Measurements from ENCODE around the genes SLC19A2 and KIFAP3.

- RAMPAGE, long total RNA = no peak
- RRBS, 2 experiments = no CpG with 5 or more reads among the region's 6 CpGs
CAGE:
- cytosol, long polyA minus RNA = no peak
- cytosol, long polyA plus RNA = no peak
- long polyA plus RNA = no peak
- nucleolus, long total RNA = no peak
- nucleus, long polyA plus RNA = no peak
- nucleus, long total RNA = no peak
These were observed 4.9 kb downstream of the SFT2D2 start for GRCh38 chr1:168230568-168231331.

- RAMPAGE, long total RNA = no peak
- RRBS, 2 experiments = no CpG with 5 or more reads among the region's 7 CpGs
CAGE:
- cytosol, long polyA minus RNA = start-site peak on the plus strand at chr1:168243509-168243534, 93 reads
- cytosol, long polyA plus RNA = no peak
- long polyA plus RNA = no peak
- nucleolus, long total RNA = no peak
- nucleus, long polyA plus RNA = no peak
- nucleus, long total RNA = no peak
These were observed 17.6 kb downstream of the SFT2D2 start for GRCh38 chr1:168243038-168244095.

GRCh38 chr1:168354126-168354978 is 73.7 kb downstream of the TBX19 start:
- RAMPAGE, long total RNA = no peak
- RRBS, 2 experiments = no CpG with 5 or more reads among the region's 37 CpGs
CAGE:
- cytosol, long polyA minus RNA = no peak
- cytosol, long polyA plus RNA = no peak
- long polyA plus RNA = no peak
- nucleolus, long total RNA = no peak
- nucleus, long polyA plus RNA = no peak
- nucleus, long total RNA = no peak

DNA sequence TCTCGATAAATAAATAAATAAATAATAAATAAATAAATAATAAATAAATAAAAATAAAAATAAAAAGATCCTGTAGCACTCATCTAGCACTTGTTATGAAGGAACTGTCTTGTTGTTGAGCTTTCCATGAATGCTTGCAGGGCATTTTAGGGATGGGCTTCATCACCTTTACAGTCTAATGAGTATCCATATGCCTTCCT is 24.3 kb downstream of the XCL1 start:
- RAMPAGE, long total RNA = no peak
- RRBS, 2 experiments = no CpG with 5 or more reads among the region's 1 CpG
CAGE:
- cytosol, long polyA minus RNA = no peak
- cytosol, long polyA plus RNA = no peak
- long polyA plus RNA = no peak
- nucleolus, long total RNA = no peak
- nucleus, long polyA plus RNA = no peak
- nucleus, long total RNA = no peak

- RAMPAGE, long total RNA = no peak
- RRBS, 2 experiments = no CpG with 5 or more reads among the region's 4 CpGs
CAGE:
- cytosol, long polyA minus RNA = no peak
- cytosol, long polyA plus RNA = no peak
- long polyA plus RNA = no peak
- nucleolus, long total RNA = no peak
- nucleus, long polyA plus RNA = no peak
- nucleus, long total RNA = no peak
These were observed 87.8 kb upstream of the ATP1B1 start for GRCh38 chr1:169018606-169019106.

GRCh38 chr1:169019684-169020152 is 86.8 kb upstream of the ATP1B1 start:
- RAMPAGE, long total RNA = no peak
- RRBS, 2 experiments = no CpG with 5 or more reads among the region's 3 CpGs
CAGE:
- cytosol, long polyA minus RNA = no peak
- cytosol, long polyA plus RNA = no peak
- long polyA plus RNA = no peak
- nucleolus, long total RNA = no peak
- nucleus, long polyA plus RNA = no peak
- nucleus, long total RNA = no peak

DNA sequence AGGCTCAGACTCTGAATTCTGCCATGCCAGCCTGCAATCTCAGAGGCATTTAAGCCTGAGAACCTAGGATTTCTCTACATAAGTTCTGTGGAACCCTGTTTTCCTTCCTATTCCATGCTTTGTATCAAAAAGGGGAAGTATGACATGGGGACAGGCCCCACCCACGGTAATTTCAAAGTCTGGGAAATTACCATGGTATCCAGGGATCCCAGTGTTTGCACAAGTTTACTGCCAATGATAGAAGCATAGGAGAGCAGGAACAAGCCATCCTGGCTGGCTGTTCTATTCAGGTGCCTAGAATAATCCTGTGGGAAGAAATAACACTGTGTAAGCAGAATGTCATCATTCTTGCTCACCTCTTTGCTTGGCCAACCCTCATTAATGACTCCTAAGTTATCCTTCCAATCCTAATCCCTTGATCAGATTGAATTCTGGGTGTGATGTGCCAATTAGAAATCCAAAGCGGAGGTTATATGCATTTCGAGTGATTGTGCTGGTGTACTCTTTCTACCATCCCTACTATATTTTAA is 53.7 kb upstream of the ATP1B1 start:
- RAMPAGE, long total RNA = no peak
- RRBS, 2 experiments = no CpG with 5 or more reads among the region's 3 CpGs
CAGE:
- cytosol, long polyA minus RNA = no peak
- cytosol, long polyA plus RNA = no peak
- long polyA plus RNA = no peak
- nucleolus, long total RNA = no peak
- nucleus, long polyA plus RNA = no peak
- nucleus, long total RNA = no peak

GRCh38 chr1:169103034-169104075 is 3.1 kb upstream of the ATP1B1 start:
- RAMPAGE, long total RNA = no peak
- RRBS, 2 experiments = no CpG with 5 or more reads among the region's 13 CpGs
CAGE:
- cytosol, long polyA minus RNA = no peak
- cytosol, long polyA plus RNA = no peak
- long polyA plus RNA = no peak
- nucleolus, long total RNA = no peak
- nucleus, long polyA plus RNA = no peak
- nucleus, long total RNA = no peak

- RAMPAGE, long total RNA = no peak
- RRBS, 2 experiments = no CpG with 5 or more reads among the region's 3 CpGs
CAGE:
- cytosol, long polyA minus RNA = no peak
- cytosol, long polyA plus RNA = no peak
- long polyA plus RNA = no peak
- nucleolus, long total RNA = no peak
- nucleus, long polyA plus RNA = no peak
- nucleus, long total RNA = no peak
These were observed 12.8 kb downstream of the ATP1B1 start for GRCh38 chr1:169119271-169119673.

DNA sequence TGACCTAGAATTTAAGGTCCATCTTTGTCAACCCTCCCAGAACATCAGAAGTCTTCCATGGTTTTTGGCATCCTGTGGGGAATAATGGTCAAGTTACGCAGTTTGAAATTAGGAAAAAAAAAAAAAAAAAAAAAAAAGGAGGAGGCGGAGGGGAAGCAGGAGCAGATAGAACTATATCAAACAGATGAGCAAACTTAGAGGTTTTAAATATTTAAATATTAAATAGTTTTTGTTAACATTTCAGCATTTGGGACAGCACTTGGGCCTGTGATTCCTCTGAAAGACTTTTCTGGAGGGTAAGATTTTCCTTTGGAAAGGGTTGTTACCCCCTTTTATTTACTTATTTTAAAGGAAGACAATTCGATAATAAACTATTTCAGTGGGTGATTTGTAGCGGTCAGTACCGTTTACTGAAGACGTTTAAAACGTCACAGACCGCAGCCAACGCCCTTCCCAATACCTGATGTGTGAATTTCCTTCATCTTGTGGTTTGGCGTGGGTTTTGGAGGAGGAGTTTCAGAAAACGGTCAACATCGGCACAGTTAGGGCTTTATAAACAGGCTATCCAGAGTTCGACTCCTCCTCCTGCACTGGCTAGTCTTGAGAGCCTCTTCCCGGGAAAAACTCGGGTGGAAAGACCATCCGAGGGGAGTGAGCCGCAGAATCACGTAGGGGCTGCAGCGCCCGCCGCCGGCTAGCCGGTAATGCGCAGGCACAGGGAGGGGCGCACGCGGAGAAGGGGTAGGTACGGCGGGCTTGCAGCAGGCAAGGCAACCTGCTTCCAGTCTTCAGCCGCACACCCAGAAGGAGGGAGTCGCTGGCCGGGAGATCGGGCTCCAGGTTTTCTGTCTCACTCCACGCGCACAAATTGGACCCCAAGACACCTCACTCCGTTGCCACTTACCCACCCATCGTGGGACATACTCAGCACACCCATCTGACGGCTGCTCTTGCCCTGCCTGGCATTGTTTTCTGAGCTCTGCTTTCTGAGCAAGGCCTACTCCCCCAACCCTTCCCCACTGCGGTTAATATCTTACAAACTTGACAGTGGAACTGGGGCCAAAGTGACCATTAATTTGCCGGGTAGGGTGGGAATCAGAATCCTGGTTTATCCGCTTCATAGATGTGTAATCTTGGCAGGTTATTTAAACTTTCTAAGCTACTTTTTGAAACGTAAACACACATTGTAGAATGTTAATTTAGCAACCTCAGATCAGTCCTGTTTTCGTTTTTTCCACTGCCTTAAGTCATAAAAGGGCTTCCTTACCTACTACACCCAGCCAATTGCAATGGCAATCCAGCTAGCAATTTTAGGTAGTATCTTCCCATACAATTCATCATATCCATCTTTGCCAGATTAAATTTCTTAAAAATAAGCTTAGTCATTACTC is 25.5 kb downstream of the SLC19A2 start:
- RAMPAGE, long total RNA = no peak
- RRBS, 2 experiments = 11 to 21% methylated on average over 3 to 9 of the region's 43 CpGs
CAGE:
- cytosol, long polyA minus RNA = no peak
- cytosol, long polyA plus RNA = no peak
- long polyA plus RNA = no peak
- nucleolus, long total RNA = no peak
- nucleus, long polyA plus RNA = no peak
- nucleus, long total RNA = no peak

GRCh38 chr1:169484824-169486046 is at the start of gene SLC19A2:
Gene SLC19A2 (minus strand): TSS chr1:169485944.
- RAMPAGE, long total RNA = no peak
- RRBS, 2 experiments = 1% methylated on average over 13 to 21 of the region's 80 CpGs
CAGE:
- cytosol, long polyA minus RNA = no peak
- cytosol, long polyA plus RNA = no peak
- long polyA plus RNA = start-site peak on the minus strand at chr1:169485927-169486000, 99 and 97 reads in 2 replicates
- nucleolus, long total RNA = no peak
- nucleus, long polyA plus RNA = start-site peak on the minus strand at chr1:169485921-169485970, 93 and 79 reads in 2 replicates
- nucleus, long total RNA = no peak

GRCh38 chr1:169529113-169529749 is 43.5 kb upstream of the SLC19A2 start:
- RAMPAGE, long total RNA = no peak
- RRBS, 2 experiments = no CpG with 5 or more reads among the region's 4 CpGs
CAGE:
- cytosol, long polyA minus RNA = no peak
- cytosol, long polyA plus RNA = no peak
- long polyA plus RNA = no peak
- nucleolus, long total RNA = no peak
- nucleus, long polyA plus RNA = no peak
- nucleus, long total RNA = no peak

DNA sequence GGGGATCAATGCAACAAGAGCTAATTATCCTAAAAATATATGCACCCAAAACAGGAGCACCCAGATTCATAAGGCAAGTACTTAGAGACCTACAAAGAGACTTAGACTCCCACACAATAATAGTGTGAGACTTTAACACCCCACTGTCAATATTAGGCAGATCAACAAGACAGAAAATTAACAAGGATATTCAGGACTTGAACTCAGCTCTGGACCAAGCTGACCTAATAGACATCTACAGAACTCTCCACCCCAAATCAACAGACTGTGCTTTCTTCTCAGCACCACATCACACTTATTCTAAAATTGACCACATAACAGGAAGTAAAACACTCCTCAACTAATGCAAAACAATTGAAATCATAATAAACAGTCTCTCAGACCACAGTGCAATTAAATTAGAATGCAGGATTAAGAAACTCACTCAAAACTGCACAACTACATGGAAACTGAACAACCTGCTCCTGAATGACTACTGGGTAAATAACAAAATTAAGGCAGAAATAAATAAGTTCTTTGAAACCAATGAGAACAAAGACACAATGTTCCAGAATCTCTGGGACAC is 28.8 kb upstream of the SELP start:
- RAMPAGE, long total RNA = no peak
CAGE:
- cytosol, long polyA minus RNA = no peak
- cytosol, long polyA plus RNA = no peak
- long polyA plus RNA = no peak
- nucleolus, long total RNA = no peak
- nucleus, long polyA plus RNA = no peak
- nucleus, long total RNA = no peak

- RAMPAGE, long total RNA = no peak
- RRBS, 2 experiments = no CpG with 5 or more reads among the region's 2 CpGs
CAGE:
- cytosol, long polyA minus RNA = no peak
- cytosol, long polyA plus RNA = no peak
- long polyA plus RNA = no peak
- nucleolus, long total RNA = no peak
- nucleus, long polyA plus RNA = no peak
- nucleus, long total RNA = no peak
These were observed 42.1 kb downstream of the C1orf112 start for GRCh38 chr1:169836897-169837292.

DNA sequence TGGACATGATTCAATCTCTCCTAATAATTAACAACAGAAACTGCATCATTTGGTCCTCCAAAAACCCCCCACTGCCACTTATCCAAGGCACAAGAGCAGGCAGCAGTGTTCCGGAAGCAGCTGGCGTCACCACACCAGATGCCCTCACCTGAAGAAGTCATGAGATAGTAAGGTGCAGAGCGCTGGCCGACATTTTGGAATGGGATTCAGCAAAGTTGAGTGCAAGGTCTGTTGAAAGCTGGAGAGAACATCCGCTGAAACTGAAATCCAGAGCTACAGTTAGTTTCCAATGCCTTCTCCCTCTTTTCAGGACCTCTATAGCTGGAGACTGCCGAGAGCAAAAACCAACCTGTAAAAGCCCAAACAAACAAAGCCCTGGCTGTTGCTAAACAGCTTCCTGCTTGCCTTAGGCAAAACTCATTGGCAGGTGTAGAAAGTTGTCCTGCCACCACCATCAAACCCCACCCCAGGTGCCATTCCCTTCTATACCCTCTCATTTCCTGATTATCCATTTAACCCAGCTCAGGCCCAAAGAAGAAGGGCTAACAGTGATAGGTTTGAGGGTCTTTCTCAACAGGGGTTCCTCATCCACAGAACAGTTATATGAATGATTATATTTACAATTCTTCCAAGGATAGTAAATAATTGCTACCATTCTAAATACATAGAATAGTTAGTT is 24.8 kb downstream of the SCYL3 start:
- RAMPAGE, long total RNA = no peak
- RRBS, 2 experiments = no CpG with 5 or more reads among the region's 6 CpGs
CAGE:
- cytosol, long polyA minus RNA = no peak
- cytosol, long polyA plus RNA = no peak
- long polyA plus RNA = no peak
- nucleolus, long total RNA = no peak
- nucleus, long polyA plus RNA = no peak
- nucleus, long total RNA = no peak

- RAMPAGE, long total RNA = no peak
- RRBS, 2 experiments = 1% methylated on average over 8 of the region's 45 CpGs
CAGE:
- cytosol, long polyA minus RNA = start-site peak on the minus strand at chr1:170074468-170074653, 1,410 reads
- cytosol, long polyA plus RNA = no peak
- long polyA plus RNA = start-site peak on the minus strand at chr1:170074459-170074665, 714 and 1,493 reads in 2 replicates
- nucleolus, long total RNA = no peak
- nucleus, long polyA plus RNA = start-site peak on the minus strand at chr1:170074479-170074730, 973 and 1,295 reads in 2 replicates
- nucleus, long total RNA = no peak
These were observed at the start of gene KIFAP3 for GRCh38 chr1:170073769-170075029. Gene KIFAP3 (minus strand): TSS chr1:170074695.

DNA sequence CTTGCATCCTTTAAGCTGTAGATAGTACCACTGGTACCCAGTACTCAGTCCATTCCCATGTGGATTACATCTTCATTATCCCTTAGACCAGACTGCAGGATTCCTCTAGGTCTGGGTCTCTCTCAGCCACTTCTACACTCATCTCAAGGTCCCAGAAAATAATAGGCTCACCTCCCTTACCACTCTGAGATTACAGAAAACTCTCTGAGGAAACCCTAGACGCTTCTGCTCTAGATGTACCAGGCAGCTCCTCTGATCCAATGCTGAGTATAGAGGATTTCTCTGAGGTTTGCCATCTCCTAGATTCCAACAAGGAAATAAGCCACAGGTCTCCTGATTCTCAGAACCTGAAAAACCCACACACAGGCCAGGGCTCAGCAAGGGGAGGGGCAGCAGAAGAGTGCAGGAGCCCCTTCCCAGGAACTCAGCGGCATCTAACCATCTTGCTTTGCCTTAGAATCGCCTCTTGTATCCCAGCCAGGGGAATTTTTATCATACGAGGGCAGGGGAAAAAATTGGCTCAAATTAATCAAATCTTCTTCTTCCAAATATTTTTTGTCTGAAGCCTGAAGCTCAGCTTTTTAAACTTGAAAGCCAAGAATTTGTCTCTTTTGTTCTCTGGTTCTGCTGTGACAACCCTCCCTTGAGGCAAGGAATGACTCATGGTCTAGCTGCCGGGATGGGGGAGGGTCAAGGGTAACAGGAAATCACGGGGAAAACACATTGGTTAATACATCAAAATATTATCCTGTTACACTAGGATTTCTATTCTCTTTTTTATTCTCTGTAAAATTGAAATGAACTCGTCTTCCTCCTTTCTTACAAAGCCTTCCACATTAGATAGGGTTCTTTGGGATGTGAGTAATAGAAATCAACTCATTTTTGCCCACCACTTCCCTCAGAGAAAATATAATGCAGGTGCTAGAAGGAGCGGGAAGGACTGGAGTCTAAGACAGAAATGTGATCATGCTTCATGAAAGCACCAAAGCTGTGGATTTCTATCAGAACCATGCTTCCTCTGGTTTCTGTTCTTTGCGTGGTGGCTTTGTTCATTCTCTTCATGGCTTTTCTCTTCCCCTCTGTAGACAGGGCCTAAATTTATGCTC is 30.9 kb downstream of the GORAB start:
- RAMPAGE, long total RNA = no peak
- RRBS, 2 experiments = no CpG with 5 or more reads among the region's 9 CpGs
CAGE:
- cytosol, long polyA minus RNA = no peak
- cytosol, long polyA plus RNA = no peak
- long polyA plus RNA = no peak
- nucleolus, long total RNA = no peak
- nucleus, long polyA plus RNA = no peak
- nucleus, long total RNA = no peak

DNA sequence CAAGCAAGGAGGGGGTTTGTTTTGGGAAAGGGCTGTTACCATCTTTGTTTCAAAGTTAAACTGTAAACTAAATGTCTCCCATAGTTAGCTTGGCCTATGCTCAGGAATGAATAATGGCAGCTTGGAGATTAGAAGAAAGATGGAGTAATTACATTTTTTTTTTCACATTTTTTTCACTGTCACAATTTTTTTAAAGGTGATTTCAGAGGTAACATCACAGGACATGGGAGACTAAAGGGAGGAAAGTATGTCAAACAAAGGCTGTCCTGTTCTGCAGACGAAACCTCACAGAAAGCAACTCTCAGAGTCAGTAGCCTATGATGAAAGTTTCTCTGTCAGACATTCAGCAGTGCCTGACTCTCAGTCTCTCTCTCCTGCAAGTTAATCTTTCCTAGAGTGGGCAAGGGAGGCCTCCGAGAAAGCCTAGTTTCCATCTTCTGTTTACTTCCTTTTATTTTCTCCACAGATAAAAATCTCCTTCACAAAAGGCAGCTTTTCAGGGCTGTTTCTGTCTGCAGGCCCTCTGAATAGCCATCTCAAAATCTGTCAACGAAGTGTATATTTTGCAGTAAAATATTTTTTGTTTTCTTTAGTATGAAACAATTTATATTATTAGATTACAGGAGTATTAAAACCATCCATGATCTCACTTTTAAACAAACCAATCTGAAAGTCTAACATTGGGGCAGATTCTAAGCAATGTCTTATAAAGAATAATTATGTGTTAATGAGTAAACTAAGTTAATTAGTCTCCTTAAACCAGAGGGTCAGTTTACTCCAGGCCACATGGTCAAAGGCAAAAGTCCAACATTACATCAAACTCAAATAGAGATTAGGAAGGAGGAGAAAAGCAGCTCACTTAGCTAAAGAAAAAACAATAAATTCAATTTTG is 24.8 kb upstream of the FMO2 start:
- RAMPAGE, long total RNA = no peak
- RRBS, 2 experiments = no CpG with 5 or more reads among the region's 3 CpGs
CAGE:
- cytosol, long polyA minus RNA = no peak
- cytosol, long polyA plus RNA = no peak
- long polyA plus RNA = no peak
- nucleolus, long total RNA = no peak
- nucleus, long polyA plus RNA = no peak
- nucleus, long total RNA = no peak

GRCh38 chr1:171358966-171359165 is 44.9 kb downstream of the FMO4 start:
- RAMPAGE, long total RNA = no peak
- RRBS, 2 experiments = no CpG with 5 or more reads among the region's 1 CpG
CAGE:
- cytosol, long polyA minus RNA = no peak
- cytosol, long polyA plus RNA = no peak
- long polyA plus RNA = no peak
- nucleolus, long total RNA = no peak
- nucleus, long polyA plus RNA = no peak
- nucleus, long total RNA = no peak